Spleen (tissue), 7 donors: ENCODE data around the genes BEND5, CDKN2C and TTC39A.

DNA sequence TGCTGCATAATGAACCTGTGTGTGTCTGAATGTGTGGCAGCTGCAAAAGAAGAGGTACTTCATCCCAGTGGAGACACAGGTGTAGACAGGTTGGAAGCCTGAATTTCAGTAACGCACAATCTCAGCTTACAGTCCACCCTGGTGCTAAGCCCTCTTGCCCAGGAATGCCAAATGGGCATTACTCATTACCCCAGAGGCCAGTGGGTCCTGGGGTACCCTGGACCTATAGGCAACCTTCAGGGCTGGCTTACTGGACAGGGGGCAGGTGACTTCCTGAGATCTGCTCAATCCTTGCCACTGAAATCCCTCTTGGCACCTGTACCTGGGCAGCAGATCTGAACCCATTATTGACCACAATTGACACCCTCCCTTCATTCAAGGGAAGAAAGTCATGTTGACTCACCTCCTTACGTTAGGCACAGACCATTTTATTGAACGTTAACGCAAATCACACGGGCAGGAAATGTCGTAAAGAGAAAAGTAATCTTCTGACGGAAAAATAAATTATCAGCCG, 120.6 kb downstream of the FOXD2 start:
- PRO-cap, 4 experiments: no peak in any of the 4 experiments
- RAMPAGE, long total RNA, 4 experiments: no peak in any of the 4 experiments

DNA sequence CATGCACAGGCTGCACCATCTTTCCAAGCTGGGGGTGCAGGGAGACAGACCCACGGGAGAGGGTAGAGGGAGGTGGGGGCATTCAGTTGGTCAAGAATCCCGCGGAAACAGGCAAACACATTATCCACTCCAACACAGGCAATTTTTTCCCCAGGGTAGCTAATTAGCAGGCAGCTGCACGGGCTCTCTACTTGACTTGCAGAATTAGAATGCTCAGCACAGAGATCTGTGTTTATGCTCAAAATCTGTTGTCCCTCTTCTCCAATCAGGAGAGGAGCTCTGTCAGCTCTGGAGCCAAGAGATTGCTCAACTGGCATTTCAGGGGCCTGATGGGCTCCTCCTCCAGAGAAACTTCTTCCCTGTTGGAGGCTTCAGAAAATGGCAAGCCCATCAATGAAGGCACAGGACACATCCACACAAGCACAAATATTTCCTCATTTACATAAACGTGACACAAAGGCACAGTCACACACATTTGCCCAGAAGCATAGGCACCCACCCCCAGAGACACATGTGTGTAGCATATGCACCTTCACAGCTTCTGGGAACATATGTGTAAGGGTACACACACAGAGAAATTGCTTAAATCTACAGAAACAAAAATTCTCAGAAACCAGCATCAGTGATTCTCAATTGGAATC, 267.9 kb downstream of the FOXD2 start:
- PRO-cap, 4 experiments: peak in 1 of 4 experiments; most common minus-strand start position 198 of the sequence (in 1)
- RAMPAGE, long total RNA, 4 experiments: no peak in any of the 4 experiments

DNA sequence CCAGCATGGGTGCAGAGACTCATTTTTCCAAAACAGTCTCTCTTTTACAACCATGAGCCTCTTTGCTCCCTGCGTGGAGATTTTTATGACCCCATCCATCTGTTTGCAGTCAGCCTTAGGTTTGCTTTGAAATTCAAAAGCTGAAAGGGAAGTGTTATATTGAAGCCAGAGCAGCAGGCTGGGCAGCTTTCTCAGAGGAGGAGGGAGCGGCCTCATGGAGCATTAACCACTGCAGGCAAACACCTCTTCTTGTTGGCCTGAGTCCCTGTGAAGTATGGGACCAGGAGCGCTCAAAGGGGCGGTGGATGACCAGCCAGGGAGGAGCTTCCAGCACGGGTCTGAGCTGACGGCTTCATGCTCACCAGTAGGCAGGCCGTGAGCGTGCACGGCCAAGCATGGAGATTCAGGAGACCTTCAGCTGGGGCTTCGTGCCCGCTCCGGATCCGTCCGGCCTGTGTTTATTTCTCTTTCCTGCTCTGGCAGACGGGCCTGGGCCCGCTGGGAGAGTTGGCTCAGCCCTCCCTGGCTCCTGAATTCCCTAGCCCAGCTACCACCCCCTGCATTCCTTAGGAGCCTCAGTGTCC, 245.2 kb downstream of the TRABD2B start:
- PRO-cap, 4 experiments: no peak in any of the 4 experiments
- RAMPAGE, long total RNA, 4 experiments: no peak in any of the 4 experiments

DNA sequence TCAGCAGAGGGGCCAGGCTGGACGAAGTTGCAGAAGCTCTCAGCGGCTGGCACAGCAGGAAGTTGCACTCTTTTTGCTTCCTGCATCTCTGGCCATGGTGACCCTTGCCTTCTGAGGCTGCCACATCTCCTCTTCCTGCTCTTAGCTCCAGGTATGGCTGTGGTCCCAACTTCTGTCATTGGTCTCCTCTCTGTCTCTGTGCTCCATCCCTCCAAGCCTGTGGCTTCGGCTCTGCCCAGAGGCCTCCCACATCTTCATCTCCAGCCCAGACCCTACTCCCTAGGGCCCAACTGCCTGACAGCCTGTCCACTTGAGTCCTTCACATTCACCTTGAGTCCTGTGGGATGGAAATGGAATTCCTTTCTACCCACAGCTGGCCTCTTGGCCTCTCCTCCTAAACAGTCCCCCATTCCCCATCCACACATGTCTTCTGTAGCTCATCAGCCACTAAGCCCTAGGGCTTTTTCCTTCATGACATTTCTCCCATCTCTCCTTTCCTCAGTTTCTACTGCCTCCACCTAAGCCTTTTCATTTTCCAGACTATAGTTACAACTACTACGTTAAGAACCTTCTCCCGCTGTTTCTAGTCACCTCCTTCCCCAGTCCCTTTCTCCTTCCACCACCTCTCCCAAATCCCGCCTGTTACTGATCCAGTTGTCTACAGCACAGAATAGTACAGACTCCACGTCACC, 42.3 kb downstream of the TRABD2B start:
- PRO-cap, 4 experiments: no peak in any of the 4 experiments
- RAMPAGE, long total RNA, 4 experiments: no peak in any of the 4 experiments

DNA sequence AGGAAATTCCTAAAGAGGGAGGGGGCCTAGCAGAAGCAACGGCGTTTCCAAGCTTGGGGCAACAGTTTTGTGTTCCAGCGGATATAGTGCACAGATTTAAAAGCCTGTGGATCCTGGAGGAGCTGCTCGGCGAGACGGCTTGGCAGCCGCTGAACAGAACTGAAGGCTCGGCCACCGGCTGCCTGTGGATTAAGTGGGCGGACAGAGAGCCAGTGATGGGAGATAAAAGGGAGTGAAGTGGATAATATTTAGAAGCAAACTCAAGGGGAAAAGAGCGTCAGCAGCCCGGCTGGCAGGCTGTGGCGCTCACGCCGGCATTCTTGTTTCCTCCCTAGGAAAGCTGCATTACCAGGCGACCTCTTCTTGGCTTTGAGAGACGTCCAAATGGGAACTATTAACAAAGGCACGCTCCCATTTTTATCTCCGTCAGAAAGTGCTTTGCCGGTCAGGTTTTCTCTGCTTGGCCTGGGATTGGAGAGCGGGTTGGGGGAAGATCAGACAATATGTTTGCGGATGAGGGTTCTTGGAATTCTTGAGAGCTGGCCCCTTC, 10.4 kb downstream of the TRABD2B start:
- PRO-cap, 4 experiments: peak in 2 of 4 experiments; most common plus-strand start position 99 of the sequence (in 2); most common minus-strand start position 161 of the sequence (in 1)
- RAMPAGE, long total RNA, 4 experiments: no peak in any of the 4 experiments

DNA sequence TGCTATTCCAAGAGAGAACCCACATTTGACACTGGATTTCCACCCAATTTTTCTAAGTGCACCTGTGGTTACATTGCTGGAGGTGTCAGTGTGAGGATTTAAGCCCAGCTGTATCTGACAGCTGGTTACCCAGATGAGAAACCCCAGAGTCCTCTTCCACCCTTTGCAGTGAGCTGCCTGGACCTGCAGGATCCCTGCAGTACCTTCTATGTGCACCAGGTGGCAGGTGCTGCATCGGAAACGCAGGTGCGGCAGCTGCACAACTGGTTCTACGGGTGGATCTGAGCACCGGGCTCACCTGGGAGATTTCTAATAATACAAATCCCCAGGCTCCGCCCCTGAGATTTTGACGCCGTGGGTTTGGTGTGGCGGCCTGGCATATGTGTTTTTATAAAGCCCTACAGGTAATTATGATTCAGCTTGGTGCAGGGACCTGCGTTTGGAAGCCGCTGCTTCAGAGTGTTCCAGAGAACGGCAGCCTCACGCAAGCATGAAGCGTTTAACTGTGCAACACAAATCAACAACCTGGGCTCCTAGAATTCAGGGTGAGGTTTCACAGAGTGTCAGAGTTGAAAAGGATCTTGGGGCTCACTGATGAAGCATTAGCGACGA, 96.6 kb upstream of the TRABD2B start:
- PRO-cap, 4 experiments: no peak in any of the 4 experiments
- RAMPAGE, long total RNA, 4 experiments: no peak in any of the 4 experiments

GRCh38 chr1:48776242-48777292, at the start of gene BEND5:
Gene BEND5, minus strand, starts transcription at chr1:48776891.
- PRO-cap, 4 experiments: peak in 4 of 4 experiments; most common plus-strand start chr1:48776474 (in 3); most common minus-strand start chr1:48776891 (in 3)
- RAMPAGE, long total RNA, 4 experiments: start-site peak on the minus strand in 2 of 4 experiments, at chr1:48776717-48776825 at its widest, 39 to 53 reads per replicate

DNA sequence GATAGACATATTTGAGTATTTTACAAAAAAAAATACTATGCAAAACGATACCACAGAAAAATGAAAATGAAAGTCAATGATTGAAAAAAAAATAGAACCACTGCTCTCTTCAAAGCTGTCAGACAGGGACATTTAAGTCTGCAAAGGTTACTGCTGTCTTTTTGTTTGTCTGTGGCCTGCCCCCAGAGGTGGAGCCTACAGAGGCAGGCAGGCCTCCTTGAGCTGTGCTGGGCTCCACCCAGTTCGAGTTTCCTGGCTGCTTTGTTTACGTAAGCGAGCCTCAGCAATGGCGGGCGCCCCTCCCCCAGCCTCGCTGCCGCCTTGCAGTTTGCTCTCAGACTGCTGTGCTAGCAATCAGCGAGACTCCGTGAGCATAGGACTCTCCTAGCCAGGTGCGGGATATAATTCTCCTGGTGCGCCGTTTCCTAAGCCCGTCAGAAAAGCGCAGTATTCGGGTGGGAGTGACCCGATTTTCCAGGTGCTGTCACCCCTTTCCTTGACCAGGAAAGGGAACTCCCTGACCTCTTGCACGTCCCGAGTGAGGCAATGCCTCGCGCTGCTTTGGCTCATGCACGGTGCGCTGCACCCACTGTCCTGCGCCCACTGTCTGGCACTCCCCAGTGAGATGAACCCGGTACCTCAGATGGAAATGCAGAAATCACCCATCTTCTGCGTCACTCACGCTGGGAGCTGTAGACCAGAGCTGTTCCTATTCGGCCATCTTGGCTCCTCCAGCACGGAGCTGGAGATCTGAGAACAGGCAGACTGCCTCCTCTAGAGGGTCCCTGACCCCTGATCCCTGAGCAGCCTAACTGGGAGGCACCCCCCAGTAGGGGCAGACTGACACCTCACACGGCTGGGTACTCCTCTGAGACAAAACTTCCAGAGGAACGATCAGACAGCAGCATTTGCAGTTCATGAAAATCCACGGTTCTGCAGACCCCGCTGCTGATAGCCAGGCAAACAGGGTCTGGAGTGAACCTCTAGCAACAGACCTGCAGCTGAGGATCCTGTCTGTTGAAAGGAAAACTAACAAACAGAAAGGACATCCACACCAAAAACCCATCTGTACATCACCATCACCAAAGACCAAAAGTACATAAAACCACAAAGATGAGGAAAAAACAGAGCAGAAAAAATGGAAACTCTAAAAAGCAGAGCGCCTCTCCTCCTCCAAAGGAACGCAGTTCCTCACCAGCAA, 480.8 kb upstream of the BEND5 start:
- PRO-cap, 4 experiments: no peak in any of the 4 experiments
- RAMPAGE, long total RNA, 4 experiments: no peak in any of the 4 experiments

- PRO-cap, 4 experiments: peak in 4 of 4 experiments; most common plus-strand start chr1:50970259 (in 4); most common minus-strand start chr1:50970099 (in 4)
- RAMPAGE, long total RNA, 4 experiments: start-site peak on the plus strand in 3 of 4 experiments, at chr1:50970220-50970270 at its widest, 27 to 45 reads per replicate
These were observed at the start of gene CDKN2C for GRCh38 chr1:50969895-50970335. Gene CDKN2C, plus strand, starts transcription at chr1:50970245.

DNA sequence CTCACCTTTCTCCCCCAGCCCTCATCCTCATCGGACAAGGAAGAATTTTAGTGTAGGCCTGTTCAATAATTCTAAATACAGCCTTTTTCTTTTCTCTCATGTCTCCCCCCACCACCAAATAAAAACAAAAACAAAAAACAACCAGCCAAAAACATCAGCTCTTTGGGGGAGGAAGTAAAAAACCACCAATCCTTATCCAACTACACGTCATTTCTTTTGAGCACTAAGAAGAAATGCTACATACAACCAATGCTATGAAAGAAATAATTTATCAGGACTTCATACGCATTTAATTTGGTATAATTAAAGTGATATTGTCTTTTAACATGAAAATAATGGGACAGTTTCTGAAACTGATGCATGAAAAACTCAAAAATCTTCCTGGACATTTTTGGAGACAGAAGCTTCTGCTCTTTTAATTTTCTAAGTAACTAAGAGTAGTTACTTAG, 9.1 kb downstream of the CDKN2C start:
- PRO-cap, 4 experiments: no peak in any of the 4 experiments
- RAMPAGE, long total RNA, 4 experiments: no peak in any of the 4 experiments

DNA sequence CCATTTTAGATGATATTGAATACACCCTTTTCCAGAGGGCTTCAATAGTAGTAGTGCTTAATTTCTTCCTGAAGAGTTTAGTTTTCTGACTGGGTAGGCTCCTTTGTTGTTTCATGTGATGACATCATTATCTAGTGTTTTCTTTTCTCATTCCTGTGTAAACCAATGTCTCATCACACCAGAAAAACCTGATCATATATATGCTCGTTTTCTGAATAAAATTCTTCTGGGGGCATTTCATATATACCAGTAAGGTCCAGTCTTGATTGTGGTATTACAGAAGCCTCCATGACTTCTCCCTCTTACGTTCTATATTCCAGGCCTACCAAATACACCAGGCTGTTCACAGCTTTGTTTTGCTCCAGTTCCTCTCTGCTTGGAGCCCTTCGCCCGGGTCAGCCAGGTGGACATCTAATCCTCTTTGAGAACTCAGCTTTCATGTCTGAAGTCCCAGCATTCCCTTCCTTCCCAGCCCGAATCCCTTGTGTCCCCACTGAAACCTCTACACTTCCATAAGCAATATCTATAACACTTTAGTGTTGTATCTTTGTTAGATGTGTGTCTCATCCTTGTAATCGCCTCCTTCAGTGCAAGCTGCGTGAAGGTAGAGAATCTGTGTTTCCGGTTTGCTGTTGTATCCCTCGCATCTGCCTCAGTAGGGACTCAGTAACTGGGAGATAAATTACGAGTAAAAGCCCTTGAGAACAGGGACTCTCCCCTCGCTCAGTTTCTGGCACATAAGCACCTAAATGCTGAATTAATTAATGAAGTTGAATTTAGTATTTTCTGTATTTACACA, 1.9 kb downstream of the RNF11 start:
- PRO-cap, 4 experiments: no peak in any of the 4 experiments
- RAMPAGE, long total RNA, 4 experiments: no peak in any of the 4 experiments

- PRO-cap, 4 experiments: no peak in any of the 4 experiments
- RAMPAGE, long total RNA, 4 experiments: no peak in any of the 4 experiments
These were observed 42.3 kb downstream of the TTC39A start for GRCh38 chr1:51287907-51288555.

DNA sequence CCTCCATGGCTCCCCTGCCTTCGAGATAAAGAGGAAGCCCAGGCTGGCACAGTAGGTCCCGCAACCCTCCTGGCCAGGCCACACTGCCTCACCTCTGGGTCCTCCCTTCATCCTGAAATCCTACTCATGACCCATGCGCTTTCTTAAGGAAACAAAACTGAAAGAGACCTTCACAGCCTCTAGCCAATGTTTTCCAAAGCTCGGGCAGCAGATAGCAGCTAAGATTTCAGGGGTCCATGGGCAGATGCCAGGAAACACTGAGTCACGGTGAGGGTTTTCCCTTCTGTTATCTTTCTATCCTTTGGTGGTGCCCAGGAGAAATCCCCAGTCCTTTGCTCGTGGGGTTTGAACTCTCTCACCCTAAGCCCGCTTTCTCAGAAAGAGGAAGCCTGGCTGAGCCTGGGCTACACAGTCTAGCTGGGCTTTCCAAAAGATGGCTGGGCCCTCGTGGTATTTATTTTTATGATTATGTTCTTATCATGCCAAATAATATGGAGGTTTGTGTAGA, 26.6 kb downstream of the TTC39A start:
- PRO-cap, 4 experiments: no peak in any of the 4 experiments
- RAMPAGE, long total RNA, 4 experiments: no peak in any of the 4 experiments

GRCh38 chr1:51329963-51330893, at the start of gene TTC39A:
Gene TTC39A, minus strand, starts transcription at chr1:51330562.
- PRO-cap, 4 experiments: no peak in any of the 4 experiments
- RAMPAGE, long total RNA, 4 experiments: no peak in any of the 4 experiments

DNA sequence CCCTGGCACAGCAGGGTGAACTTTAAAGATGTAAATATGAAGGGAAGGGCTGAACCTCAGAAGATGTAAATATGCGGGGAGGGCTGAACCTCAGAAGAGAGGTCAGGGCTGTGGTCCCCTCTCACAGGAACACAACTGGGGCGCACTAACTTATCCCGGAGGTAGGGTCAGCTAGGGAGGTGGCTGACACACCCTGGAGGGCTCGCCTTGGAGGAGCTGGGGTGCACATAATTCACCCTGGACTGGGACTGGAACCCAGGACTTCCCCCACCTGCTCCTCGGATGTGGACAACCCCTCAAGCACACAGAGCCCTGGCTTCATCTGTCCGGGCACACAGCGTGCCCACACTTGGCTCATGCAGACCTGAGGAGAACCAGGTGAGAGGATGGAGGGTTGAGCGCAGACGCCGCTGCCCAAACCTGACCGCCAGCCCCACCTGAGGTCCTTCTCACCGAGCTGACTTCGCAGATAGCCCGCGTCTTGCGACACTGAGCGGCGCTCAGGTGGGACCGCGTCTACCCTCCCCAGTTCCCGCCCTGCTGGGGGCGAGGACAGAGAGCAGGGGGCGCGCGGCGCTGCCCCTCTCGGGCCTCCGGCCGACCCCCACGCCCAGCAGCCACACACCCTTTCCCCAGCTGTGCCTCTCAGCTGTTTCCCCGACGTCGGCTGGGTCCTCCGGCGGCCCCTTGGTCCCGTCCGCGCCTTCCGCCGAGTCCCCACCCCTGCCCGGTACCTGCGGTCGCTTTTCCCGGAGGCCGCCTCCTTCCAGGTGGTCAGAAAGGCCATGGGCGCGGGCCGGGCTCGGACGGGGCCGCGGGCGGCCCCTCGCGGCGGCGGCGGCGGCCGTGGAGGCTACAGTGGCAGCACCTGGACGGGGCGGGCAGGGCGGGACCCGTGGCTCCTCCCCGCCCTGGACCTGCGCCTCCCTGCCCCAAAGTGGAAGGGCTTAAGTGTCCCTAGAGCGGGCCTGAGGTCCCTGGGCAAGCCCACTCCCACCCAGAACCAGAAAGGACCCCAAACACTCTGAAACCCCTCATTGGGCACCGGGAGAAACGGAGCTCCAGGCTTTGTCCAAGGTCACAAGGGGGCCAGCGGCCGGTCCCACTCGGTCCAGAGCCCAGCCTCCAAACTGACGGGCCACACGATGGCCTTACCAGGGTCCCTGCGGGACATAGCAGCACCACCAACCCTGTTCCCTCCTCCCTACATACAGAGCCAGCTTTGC, 14.3 kb upstream of the TTC39A start:
- PRO-cap, 4 experiments: peak in 1 of 4 experiments; most common minus-strand start position 666 of the sequence (in 1)
- RAMPAGE, long total RNA, 4 experiments: no peak in any of the 4 experiments

DNA sequence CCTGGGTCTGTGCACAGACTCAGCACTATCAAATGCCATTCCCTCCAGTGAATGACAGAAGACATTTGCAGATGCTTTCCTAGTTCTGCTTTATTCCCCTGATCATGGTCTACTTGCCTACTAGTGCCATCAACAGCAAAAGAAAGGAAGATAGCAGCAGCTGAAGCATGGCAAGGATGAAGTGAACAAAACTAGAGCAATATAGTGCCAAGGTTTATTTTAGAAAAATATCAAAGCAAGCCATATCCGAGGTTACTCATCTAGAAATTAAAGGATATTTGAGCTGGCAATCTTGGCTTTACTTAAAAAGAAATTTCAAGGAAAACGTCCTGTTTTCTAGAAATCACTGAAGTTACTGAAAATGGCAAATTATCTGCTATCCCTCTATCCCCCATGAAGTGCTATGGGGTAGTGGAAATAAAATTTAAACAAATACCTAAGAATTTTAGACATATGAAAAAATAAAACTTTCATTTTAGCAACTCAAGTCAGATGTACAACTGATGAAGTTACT, 85.9 kb upstream of the TTC39A start:
- PRO-cap, 4 experiments: no peak in any of the 4 experiments
- RAMPAGE, long total RNA, 4 experiments: no peak in any of the 4 experiments

GRCh38 chr1:51444695-51445191, 74.3 kb downstream of the EPS15 start:
- PRO-cap, 4 experiments: no peak in any of the 4 experiments
- RAMPAGE, long total RNA, 4 experiments: no peak in any of the 4 experiments

GRCh38 chr1:51494186-51494810, 24.8 kb downstream of the EPS15 start:
- PRO-cap, 4 experiments: no peak in any of the 4 experiments
- RAMPAGE, long total RNA, 4 experiments: no peak in any of the 4 experiments

GRCh38 chr1:51520193-51521280, 1.5 kb upstream of the EPS15 start:
- PRO-cap, 4 experiments: no peak in any of the 4 experiments
- RAMPAGE, long total RNA, 4 experiments: no peak in any of the 4 experiments

DNA sequence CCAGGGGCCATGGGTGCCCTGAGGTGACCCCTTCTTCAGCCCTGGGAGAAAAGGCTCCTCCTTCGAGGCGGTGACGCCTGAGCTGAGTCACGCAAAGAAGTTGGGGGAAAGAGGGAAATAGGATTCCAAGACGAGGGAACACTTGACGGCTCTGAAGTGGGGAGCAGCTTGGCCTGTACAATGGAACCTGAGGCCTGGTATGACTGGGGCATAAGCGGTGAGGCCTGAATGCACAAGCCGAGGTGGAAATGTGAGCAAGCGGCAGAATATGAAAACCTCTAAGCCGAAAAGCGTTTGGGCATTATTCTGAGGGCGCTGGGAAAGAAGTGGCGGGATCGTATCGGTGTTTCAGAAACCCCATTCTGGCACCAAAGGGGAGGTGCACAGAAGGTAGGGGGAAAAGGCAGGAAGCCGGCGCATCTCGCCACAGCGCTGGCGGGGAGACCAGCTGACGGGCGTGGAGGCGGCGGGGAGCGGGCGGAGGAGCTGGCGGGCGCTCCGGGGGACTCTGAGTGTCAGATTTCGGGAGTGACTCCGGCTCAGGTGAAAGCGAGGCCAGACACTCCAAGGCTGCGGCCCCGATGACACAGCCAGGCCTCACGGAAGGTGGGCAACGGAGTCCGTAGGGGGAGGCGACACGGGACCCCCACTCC, 562 bp downstream of the CC2D1B start:
- PRO-cap, 4 experiments: peak in 4 of 4 experiments; most common plus-strand start position 120 of the sequence (in 4); most common minus-strand start position 450 of the sequence (in 1)
- RAMPAGE, long total RNA, 4 experiments: no peak in any of the 4 experiments